Peripheral blood mononuclear cell (primary cell): ENCODE measurements around a stretch of chr14.

- PRO-cap, 8 experiments: no peak in any of the 8 experiments
These were observed 1.3 kb downstream of the LRP10 start for GRCh38 chr14:22872874-22873275.

DNA sequence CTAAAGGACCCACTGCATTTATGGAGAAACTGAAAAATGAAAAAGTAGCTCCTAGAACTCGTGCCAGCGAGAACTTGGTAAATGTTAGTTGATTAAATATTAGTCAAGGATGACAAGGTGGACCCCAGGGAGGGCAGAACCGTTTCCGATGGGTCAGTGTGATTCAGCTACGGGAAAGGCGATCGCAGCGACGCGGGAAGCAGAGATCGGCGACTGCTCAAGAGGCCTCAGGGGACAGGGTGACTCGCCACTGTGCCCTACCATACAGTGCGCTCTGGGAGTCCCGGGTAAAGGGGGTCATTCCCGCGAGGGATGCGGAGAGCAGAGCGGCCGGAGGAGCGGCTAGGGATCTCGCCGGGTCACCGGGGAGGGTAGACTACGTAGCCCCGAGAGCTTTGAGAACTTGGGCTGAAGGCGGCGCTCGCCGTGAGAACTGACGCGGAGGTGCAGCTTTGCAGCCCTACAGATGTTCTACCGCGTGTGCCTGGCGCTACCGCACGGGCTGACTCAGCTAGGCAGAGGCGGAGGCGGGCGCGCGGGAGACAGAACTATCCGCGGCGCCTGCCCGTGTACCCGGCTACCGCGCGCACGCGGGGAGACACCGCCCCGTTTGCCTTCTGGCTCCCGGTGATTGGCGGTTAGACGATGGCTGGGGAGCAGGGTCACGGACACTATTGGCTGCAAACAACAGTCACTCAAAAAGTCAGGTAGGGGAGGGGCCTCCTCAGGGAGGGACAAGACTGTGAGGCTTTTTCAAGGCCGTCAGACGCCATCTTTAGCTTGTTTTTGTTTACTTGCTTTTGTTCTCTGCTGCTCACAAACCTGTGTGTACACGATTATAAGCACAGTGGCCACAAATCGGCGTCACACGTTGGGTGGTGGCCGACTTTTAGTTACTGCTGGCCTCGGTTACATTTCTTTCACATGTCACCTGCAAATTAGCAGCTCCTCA is 3.1 kb downstream of the C14orf93 start:
- PRO-cap, 8 experiments: peak in 8 of 8 experiments; most common plus-strand start position 518 of the sequence (in 6); most common minus-strand start position 550 of the sequence (in 7)

DNA sequence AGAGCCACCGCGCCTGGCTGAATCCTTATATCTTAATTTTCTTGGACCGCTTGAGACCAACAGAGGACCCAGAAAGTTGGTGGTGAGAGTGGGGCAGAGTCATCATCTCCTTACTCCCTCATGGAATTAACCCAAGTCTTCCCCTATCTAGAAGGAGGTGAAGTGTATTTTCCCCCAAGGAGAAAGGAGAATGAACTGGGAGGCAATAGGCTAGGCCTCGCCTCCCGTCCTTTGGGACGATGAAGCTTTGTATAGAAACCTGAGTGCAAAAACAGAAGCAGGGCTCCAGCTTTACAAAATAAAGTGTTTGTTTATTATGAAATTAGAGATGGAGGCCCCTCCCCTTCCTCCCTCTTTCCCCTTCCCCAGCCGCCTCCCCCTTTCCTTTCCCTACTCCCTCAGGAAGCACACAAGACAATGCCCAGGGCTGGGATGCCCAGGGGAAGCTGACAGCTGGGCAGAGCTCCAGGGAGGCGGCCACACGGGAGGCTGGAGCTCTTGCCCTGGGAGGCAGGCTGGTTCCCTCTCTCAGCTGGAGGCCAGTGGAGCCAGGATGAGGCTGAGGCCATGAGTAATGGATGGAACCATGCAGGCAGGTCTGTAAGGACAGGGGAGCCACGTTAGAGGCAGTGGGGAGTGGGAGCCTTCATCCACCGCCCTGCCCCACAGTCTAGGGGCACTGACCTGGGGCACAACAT is 4.9 kb downstream of the PSMB11 start:
- PRO-cap, 8 experiments: no peak in any of the 8 experiments

GRCh38 chr14:23055979-23056446 is 1.3 kb downstream of the CDH24 start:
- PRO-cap, 8 experiments: no peak in any of the 8 experiments

DNA sequence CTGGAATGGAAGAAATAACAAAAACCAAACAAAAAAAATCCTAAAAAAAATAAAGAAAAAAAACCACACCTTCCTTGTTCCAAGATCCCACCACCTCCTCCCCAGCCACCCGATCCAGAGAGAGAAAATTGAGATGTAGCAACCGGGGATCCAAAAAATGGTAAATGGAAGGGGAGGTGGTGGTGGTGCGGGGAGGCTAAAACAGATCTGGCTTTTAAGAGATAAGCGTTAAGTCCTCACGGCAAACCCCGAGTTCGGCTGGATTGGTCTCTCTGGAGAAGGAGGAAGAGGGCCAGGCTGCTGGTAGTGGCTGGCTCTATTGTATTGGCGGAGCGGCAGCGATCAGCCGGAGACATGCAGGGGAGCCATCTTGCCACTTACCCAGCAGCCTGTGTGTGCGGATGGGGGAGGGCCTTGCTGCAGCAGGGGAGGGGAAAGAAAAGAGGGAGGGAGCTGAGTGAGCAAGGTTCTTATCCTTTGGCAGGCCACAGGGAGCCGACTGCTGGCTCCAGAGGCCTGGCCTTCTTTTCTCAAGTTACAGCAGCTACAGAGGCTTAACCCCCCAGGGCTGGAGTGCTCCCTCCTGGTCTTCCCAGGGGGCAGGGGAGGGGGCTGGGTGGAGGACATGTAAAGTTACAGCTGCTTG is 14.0 kb upstream of the CDH24 start:
- PRO-cap, 8 experiments: peak in 5 of 8 experiments; most common plus-strand start position 473 of the sequence (in 4); most common minus-strand start position 379 of the sequence (in 5)

GRCh38 chr14:23305830-23306161 is 837 bp upstream of the BCL2L2 start:
- PRO-cap, 8 experiments: no peak in any of the 8 experiments

GRCh38 chr14:23324821-23325691 is 3.8 kb downstream of the PABPN1 start:
- PRO-cap, 8 experiments: no peak in any of the 8 experiments

DNA sequence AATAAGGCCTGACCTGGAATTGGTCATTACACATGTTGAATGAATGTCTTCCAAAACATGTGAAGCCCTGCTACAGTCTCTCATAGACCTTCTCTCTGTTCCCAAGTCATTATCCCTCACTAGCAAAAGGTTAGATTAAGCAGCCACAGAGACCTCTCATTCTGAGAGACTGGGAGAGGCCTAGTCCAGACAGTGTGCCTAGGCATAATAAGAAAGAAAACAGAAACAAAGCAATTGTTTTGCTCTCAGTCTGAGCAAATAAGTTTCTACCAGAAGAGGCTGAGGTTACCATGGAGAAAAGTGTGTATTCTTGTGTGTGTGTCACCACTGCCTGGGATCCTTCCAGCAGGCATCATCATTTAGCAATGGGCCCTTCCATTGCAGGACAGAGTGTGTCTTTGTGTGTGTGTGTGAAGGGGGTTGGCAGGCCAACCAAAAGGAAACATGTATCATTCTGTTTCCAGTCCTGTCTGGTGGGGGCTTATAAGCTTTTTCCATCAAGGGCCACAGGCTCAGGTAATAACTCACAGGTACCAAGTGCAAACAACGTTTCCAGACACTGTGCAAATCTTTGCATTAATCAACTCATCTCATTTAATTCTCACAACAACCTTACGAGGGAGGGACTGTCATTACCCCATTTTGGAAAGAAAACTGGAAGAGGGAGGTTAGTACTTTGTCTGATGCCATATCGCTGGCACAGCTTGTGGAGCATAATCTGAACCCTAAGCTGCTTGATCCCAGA is 3.6 kb downstream of the EFS start:
- PRO-cap, 8 experiments: no peak in any of the 8 experiments

DNA sequence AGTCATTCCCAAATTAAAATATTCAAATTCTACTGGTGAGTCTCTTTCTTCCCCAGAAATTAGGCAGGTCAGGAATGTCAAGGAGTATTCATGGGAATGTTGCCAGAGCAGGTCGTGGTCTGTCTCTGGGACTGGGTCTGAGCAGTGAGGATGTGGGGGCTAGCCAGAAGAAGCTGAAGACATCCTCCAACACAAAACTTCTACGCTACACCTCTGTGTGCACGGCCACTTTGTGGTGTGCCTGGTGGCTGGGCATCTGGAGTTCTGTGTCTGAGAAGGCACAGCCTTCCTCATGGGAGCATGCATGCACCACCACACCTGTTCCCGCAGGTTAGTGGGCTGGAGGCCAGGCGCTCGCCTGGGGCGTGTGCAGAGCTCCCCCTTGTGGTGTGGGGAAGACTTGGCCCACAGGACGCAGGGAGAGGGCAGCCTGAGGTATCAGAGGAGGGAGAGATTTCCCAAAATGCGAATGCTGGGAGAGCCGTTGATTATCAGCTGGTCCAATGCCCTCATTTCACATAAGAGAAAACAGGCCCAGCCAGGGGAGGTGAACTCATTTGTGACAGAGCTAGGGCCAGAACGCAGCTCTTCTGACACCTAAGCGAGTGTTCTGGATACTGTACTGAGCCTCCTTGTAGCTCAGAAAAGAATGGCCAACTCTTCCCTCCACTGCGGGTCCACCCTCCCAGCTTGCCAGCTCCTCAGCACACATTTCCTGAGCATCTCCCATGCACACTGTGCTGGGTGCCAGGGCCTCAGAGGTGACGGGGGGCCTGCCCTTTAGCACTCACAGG is 3.1 kb downstream of the CMTM5 start:
- PRO-cap, 8 experiments: no peak in any of the 8 experiments

- PRO-cap, 8 experiments: no peak in any of the 8 experiments
These were observed 14.4 kb downstream of the MYH6 start for GRCh38 chr14:23393198-23394521.

GRCh38 chr14:23409300-23409891 is 1.3 kb upstream of the MYH6 start:
- PRO-cap, 8 experiments: no peak in any of the 8 experiments

DNA sequence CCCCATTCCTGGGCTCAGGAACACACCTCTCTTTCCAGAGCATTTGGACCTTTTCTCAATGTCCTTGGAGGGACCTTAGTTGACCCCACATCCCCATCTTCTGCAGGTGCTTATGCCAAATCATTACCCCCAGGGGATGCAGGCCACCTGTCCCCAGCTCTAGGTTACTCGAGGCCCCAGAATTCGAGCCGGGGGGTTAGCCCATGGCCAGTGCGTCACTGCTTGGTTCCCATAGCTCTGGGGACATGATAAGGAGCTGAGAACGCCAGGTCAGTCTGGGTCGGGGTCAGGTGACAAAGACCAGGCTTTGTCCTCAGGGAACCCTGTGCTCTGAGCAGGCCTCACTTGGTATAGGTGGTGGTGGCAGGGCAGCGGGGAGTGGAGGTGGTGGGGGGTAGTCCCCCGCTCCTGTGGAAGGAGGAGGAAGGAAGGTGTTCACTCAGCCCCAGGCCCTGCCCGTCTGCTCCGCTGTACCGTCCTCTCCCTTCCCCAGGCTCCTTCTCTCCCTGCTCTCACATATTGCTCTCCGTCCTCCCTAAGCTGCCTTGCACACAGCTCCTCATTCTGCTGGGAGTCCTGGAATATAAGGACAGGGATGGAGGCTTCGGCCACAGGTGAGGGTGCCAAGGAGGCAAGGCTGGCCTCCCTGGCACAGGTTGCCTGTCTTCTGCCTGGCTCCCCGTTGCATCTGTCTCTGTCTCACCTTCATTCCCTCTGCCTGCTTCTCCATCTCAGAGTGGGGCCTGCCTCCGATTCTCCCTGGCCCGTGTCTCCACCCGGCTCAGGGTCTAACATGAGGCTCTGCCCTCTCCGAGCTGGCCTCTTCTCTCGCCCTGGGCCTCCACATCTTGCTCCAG is 2.0 kb upstream of the MYH6 start:
- PRO-cap, 8 experiments: no peak in any of the 8 experiments

DNA sequence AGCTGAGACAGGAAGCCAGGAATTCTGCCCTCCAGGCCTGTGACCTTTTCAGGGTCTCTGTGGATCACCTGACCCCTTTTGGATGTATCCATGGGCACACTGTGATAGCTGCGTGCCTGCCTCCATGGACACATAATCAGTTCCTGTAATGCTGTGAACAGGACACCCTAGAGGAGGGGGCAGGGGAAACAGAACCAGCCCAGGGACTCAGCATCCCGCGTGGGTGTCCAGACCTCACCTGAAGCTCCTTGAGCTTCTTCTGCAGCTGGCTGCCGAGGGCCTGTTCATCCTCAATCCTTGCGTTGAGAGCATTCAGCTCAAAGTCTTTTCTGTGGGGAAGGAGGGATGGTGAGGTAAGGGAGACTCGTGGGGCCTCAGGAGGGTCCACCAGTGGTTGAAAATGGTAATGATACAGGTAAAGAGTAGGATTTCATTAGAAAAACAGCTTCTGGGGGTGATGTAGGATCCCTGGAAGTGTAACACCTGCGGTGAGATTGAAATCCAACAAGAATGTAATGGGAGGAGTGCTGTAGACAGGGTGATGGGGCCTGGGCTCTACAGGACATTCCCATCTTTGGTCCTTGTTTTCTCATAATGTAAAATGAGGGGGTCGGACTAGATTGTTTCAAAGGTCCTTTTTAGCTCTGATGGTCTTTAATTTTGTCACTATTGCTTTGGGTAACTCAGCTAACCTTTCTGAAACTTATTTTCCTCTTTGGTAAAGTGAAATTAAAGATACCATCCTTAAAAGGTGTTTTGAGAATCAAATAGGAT is 12.8 kb upstream of the MYH6 start:
- PRO-cap, 8 experiments: no peak in any of the 8 experiments

GRCh38 chr14:23512044-23512676 is 39.4 kb downstream of the ZFHX2 start:
- PRO-cap, 8 experiments: no peak in any of the 8 experiments

DNA sequence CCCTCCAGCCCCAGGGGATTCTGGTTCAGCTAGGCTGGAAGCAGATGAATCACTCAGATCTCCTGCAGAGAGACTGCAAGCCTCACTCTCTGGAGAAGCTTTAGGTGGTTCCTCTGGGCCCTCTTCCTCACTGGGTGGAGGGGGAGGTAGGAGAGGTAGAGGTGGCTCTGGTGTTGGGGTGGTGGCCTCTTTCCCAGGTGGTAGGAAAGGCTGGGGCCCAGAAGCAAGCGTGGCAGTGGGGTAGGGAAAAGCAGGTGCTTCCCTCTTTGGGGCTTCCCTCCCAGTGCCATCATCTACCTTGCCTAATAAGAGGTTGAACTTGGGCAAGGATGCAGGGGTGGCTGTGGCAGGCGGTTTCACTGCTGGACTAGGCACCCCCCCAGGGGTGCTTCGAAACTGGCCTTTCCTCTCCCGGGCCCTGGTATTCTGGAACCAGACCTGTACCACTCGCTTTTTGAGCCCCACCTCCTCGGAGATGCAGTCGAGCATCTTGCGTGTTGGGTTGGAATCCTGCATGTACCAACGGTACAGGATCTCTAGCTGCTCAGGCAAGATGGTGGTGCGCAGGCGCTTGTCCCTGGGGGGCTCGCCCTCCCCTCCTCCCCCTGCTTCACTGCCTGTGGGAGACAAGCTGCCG is 27.6 kb downstream of the ZFHX2 start:
- PRO-cap, 8 experiments: no peak in any of the 8 experiments

DNA sequence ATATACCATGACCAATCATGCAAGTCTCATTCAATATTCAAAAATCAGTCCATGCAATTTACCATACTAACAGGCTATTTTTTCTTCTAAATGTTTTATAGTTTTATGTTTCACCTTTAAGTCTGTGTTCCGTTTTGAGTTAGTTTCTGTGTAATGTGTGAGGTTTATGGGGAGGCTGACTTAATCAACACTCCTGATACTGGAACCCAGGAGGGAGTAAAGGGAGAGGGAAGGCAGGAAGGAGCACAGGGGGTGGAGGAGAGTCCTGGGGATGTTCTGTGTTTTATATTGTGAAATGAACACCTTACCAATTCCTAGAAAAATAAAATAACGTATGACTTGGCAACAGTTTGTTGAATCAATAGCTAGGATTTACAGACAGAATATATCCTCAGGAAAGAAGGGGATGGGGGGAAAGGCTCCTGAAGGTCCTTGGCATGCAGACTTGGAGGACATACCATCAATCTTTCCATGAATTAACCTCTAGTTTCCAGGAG is 22.2 kb upstream of the DHRS2 start:
- PRO-cap, 8 experiments: no peak in any of the 8 experiments

DNA sequence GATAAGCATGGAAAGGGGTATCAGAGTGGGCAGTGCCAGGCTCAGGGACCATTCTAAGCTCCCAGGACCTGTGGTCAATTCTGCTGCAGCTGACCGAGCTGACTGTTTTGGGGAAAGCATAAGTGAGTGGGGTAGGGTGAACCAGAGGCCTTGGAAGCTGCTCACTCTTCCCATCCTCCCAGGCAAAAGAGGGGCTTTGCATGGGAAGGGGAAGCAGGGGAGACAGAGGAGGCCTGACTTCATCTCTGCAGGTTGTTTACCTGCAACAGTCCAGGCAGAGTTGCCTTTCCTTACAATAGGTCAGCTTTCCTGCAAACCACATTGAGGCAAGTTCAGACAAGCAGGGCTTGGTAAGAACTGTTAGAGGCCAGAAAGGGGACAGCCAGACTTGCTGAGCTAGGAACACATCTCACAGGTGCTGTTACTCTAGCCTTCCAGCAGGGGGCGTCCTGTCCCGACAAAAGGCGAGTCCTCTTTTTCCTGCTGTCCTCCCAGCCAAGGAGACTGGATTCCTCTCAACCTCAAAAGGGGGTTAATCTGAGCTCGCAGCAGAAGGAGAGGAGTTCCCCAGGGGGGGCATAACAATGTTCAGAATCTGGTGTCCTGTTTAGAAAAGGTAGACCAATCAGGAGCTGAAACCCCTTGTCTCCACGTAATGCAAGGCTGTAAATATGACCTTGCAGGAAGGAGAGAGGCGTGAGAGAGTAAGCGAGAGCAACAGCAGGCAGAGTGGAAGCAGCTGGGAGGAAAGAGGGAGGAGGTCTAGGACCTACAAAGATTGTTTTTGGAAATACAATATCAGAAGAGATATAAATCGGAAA is 4.3 kb upstream of the DHRS2 start:
- PRO-cap, 8 experiments: no peak in any of the 8 experiments

- PRO-cap, 8 experiments: no peak in any of the 8 experiments
These were observed 17.3 kb downstream of the DHRS4L2 start for GRCh38 chr14:24005965-24006483.

GRCh38 chr14:24067049-24067441 is 4.3 kb upstream of the CPNE6 start:
- PRO-cap, 8 experiments: no peak in any of the 8 experiments

DNA sequence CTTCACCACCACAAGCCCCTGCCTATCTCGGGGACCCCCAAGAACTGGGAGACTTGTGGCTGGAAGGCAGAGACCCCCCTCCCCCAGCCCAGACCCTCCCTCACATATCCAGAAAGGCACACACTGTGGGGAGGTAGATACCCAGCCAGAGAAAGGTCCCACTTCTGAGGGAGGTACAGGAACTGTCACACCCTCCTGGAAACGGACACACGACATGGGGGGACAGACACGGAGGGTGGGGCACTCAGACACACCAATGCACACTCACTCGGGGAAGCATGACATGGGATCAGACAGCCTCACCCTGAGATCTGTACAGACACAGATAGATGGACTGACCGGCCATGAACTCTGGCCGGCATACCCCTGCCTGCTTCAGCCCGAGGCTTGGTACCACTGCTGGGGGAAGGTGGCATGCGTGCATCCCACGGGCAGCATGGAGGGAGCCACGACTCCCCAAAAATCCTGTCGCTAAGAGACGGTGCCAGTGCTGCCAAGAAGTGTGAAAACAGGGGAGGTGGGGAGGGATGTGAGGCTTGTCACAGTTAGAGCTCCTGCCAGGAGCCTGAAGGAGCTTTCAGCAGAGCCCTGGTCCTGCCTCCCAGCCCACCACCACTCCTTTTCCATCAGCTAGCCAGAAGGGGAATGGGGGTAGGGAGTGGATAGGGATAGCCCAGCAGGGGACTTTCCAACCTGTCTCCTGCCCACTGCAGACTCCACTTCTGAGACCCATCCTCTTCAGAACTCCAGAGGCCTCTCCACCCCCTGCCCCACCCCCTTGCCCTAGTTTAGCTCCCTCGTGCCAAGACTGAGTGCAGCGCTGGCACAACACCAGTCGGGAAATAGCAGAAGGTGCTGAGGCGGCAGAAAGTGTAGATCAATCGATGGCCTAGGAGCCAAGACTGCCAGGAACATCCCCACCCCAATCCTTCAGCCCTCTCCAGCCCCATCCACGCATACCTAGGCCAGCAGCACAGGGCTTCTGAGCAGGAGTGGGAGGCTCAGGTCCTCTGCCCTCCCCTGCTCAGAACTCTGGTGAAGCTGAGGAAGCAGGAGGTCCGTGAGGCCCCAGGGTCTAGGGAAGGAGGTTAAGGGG is 737 bp downstream of the CPNE6 start:
- PRO-cap, 8 experiments: no peak in any of the 8 experiments